Left ventricle myocardium (tissue), 1 donor: ENCODE results near the genes ACSM3, PDZD9 and COG7.

- PRO-cap = unidirectional peak, minus-strand start at chr16:20763937
Observed at GRCh38 chr16:20763379-20764596, at the start of gene ACSM3. ACSM3 (plus strand) TSS chr16:20764014.

- PRO-cap = no peak
Observed at GRCh38 chr16:20805446-20805971, 763 bp downstream of the ERI2 start.

- PRO-cap = no peak
Observed at GRCh38 chr16:20897977-20898750, 2.0 kb downstream of the DCUN1D3 start.

- PRO-cap = no peak
Observed at GRCh38 chr16:21508949-21509521, 90.3 kb upstream of the METTL9 start.

DNA sequence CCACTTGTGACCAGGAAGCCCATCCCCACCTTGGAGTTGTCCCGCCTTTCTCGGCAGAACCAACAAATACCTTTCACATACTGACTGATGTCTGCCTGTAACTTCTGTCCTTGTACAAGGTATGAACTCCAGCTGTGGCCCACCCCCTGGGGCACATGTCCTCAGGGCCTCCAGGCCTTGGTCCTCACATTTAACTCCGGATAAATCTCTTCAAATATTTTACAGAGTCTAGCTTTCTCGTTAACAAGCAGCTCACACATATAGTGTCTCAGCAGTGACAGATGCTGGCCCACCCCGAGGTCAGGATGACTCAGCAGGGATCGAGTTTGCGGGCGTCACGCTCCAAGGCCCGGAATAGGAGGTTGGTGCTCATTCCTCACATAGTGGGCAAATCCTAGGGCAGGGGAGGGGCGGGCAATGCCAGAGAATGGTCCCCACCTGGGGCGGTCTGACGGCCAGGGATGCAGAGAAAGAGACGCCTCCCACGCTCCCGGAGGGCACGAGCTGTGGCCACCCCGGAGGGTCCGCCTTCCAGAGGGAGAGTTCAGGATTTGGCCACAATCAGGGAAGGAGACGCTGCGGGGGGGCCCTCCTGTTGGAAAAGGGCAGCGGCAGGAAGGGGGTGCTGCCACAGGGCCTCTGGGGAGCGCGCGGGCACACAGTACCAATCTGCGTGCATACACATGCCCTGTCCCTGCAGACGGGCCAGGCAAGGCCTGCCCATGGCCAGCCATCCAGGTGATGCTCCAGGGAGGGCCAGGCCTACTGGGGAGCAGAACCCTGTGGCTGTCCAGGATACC lies 87.8 kb upstream of the METTL9 start:
- PRO-cap = no peak

GRCh38 chr16:21599921-21600421 lies 594 bp downstream of the METTL9 start:
- PRO-cap = no peak

- PRO-cap = no peak
Observed at GRCh38 chr16:22000936-22001315, at the start of gene PDZD9. PDZD9 (minus strand) TSS chr16:22001116.

DNA sequence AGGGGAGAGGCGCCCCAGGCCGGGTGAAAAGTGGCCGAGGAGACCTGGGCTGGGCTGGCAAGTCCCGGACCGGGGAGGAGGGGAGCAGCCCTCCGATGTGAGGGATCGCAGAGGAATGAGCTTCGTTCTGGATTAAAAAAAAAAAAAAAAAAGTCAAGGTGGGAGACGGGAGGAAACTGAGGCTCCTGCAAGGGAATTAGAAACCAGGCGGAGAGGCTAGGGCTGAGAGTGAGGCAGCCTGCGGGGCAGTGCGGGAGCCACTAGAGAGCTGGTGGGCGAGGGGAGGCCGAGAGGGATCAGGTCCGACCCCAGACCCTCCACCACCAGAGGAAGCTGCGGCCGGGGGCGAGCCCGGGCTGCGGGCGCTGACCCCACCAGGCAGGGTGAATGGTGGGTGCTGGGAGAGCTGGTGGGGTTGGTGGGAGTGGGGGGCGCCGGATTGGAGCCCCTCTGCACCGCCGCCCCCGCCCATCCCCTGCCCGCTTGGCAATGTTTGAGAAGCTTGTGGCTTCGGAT lies 759 bp downstream of the MOSMO start:
- PRO-cap = no peak

GRCh38 chr16:22232351-22232982 lies 26.4 kb downstream of the EEF2K start:
- PRO-cap = no peak

GRCh38 chr16:22266182-22266958 lies 30.8 kb upstream of the POLR3E start:
- PRO-cap = no peak

GRCh38 chr16:22355574-22356270 lies 18.7 kb downstream of the CDR2 start:
- PRO-cap = no peak

DNA sequence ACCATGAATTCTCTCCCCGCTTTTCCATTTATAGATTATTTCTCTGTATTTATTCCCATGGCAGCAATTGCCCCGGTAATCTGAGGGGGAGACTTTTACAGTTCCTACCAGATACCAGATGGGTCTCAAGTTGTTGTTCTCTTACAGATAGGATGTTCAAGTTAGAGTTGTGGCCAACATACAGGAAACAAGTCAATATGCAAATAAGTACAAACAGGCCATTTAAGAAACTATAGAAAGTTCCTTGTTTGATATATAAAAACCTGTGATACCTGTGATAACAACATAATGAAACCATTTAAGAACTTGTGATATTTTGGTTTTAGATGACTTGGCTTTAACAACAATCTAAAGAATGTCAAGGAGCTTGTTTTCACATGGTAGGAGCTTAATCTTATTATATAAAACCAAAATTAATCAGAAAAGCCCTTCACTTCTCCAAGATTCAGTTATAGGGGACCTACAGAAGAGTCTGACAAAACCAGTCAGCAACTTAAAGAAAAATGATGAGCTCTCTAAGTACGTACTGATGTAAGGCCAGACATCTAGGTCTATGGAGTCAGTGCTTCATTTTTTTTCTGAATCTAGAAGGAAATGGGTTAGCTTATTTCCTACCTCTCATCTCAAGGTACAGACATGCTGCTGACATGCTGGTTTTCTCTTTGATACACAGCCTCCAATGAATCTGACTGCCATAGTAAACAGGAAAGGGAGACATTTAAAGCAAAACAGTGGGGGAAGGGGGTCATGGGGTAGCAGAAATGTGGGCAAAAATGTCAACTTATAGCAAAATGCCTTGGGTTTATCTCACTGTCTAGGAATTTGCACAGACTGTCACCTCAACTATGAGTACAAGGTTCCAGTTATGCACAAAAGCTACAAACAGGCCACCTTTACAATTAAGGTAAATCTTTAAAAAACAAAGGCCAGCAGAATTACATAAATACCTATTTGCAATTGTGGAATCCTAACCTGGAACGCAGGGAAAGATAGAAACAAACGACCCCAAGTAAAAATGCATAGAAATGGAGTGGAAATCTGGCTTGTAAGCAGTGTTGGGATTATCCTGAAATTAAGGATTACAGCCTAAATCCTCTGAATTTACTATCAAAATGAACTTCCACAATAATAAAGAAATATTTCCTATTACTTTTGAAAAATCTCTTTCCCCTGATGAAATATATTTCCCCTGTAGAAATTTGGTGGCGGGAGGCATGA lies 16.4 kb downstream of the CDR2 start:
- PRO-cap = no peak

GRCh38 chr16:23058238-23058624 lies 91.0 kb downstream of the USP31 start:
- PRO-cap = no peak

DNA sequence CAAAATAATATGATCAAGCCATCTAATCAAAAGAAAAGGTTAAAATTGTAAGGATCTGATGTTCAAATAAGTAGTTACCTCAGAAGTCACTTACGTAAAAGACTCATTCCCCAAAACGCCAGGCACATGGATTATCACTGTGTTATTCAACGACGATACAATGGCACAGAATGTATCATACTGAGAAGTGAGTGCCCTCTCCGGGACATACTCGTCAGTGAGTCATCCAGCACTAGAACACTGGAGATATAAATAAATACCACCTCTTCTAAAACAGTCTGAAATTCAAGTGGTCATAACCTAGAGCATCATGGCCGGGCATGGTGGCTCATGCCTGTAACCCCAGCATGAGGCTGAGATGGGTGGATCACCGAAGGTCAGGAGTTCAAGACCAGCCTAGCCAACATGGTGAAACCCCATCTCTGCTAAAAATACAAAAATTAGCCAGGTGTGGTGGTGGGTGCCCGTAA lies 24.9 kb downstream of the USP31 start:
- PRO-cap = bidirectional peak, plus-strand start at position 296 of the sequence, minus-strand start at position 224 of the sequence

DNA sequence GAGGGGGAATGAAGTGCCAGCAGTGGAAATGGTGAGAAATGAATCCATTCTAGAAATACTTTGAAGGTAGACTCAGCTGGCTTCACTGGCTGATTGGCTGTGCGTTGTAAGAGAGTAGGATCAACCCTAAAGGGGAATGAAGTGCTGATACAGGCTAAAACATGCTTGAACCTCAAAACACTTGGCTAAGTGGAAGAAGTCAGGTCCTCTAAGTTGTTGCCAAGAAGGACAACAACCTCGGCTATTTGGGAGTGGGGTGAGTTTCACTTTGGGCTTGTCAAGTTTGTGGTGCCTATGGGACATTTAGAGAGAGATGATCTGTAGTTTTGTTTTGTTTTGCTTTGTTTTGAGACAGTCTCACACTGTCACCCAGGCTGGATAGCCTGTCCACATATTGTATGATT lies 24.0 kb upstream of the SCNN1B start:
- PRO-cap = no peak

GRCh38 chr16:23317257-23317920 lies 15.3 kb downstream of the SCNN1B start:
- PRO-cap = no peak

DNA sequence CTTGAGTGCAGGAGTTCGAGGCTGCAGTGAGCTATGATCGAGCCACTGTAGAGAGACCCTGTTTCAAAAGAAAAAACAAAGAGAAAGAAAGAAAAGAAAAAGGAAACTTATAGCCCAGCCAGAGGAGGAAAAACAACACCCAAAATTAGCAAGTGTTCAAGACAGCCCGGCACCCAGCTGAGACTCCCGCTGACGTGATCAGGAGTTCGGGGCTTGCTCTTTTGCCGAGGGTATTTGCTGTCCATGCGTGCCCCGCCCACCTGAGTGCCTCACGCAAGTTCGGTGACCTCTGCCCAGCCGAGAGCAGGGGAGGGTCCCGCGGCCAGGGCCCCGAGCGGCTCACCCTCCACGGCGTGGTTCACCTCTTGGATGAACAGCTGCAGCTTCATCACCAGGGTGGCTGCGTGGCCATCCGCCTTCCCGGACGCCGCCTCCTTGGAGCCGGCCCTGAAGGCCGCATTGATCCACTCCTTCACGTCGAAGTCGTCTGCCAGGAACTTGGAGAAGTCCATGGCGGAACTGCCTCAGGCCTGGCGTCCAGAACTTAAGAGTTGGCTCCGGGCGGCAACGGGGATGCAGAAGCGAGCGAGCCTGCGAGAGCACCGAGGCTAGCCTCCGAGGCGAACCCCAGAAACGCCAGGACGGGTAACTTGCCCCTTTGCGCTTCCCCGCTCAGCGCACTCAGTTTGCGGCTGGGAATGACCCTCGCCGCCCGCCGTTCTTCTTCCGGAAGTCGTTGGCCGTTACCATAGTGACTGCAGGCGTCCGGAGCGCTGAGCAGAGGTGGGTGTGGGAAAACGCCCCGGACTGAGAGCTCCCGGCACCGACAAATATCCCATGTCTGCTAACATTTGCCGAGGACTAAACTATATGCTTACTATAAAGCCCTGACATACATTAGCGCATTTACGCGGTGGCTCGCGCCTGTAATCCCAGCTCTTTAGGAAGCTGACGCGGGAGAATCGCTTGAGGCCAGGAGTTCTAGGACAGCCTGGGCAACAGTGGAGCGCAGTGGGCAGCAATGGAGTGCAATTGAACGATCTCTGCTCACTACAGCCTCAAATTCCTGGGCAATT lies at the start of gene COG7:
Gene COG7 (minus strand): TSS at position 707 of the 1,076 bp plus-strand sequence.
- PRO-cap = bidirectional peak, plus-strand start at position 296 of the sequence, minus-strand start at position 196 of the sequence; unidirectional peak, minus-strand start at position 688 of the sequence

DNA sequence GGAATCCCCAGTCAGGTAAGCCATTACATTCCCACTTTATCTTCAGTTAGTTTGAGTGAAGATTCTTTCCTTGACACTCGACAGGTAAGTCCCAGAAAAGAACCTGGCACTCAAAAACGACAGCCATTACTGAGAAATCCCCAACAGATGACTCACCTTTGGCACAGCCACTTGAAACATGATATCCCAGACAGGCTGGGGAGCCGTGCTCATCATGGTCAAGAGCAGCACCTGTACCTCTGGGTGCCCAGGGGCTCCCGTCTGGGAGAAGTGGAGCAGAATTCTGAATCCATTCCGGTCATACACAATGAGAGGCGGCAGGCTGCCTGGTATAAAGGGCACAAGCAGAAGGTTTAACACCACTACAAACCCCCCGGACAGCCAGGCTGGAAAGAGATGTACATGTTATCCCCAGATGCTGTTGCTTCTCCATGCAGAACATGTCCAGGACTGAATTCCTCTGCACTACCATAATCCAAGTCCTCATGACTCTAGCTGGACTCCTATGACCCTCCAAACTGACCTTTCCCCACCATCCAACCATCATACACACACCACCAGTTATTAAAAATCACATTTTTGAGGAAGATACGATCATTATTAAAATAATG lies 17.0 kb upstream of the COG7 start:
- PRO-cap = no peak

DNA sequence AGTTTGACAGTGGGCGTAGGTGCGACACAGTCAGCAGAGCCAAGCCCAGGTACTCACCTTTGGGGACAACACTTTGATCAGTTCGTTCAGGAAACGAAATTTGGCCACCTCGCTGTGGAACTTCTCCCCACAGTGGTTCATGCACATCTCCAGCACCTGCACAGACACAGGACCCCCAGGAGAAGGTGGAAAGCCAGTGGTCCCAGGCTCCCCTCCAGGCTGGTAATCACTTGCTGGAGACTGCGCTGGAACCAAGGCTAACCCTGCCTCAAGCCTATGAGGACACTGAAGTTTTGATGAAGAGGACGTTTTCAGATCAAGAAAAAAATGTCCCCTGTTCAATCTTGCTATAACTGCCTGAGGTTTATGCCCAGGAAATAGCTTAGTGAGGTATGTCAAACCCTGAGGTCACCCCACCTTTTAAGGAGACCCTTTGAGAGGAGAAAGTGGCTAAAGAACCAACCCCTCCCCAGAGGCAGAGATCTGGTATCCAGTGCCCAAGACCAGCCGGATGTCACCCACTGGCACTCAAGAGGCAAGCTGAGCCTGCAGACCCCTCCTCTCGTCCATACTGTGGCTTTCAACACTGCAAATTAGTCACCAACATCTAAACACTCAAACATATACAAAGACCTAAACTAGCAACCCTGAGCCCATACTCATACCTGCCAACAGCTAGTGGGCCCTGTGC lies 16.8 kb downstream of the GGA2 start:
- PRO-cap = no peak

- PRO-cap = no peak
Observed at GRCh38 chr16:23527850-23528518, 17.7 kb upstream of the GGA2 start.